Epithelial cell of prostate (primary cell): Measurements from ENCODE around the gene C2CD4A.

- RRBS = no CpG with 5 or more reads among the region's 7 CpGs
Measured at GRCh38 chr15:60299765-60299964, 98.1 kb downstream of the ANXA2 start.

GRCh38 chr15:60345618-60346424 is 52.0 kb downstream of the ANXA2 start:
- RRBS = no CpG with 5 or more reads among the region's 6 CpGs

DNA sequence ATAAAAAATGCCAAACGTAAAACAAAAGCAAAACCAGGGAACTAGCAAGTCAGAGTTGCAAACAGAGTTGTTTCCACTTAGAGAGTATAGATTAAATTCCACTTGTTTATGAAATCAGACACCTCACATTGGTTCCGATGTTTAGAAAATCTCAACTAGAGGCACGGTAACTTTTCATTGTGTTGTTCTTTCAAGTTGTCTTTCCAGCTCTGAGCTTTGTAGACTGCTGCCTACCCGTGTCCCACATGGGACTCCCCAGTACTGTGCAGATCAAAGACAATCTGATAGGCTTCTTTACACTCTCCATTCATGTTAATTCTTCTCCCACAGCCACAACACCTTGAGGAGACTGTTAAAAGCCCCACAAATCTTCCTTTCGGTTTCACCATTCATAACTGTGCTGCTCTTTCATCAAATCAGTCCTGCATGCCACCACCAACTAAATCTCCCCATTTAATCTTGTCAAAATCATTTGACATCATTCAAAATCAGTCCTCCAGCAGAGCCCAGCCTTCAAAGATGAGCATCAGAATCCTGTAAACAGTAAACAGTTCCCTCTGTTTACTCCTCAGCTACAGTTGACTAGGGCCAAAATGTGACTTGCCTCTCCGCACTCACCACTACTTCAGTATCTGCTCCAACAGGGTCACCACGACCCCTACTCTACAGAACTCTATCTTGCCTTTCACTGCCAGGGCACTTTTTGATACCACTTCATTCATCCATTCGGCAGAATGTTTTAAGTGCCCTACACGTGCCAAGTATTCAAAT is 8.4 kb downstream of the ANXA2 start:
- RRBS = no CpG with 5 or more reads among the region's 9 CpGs

- RRBS = no CpG with 5 or more reads among the region's 9 CpGs
Measured at GRCh38 chr15:60477792-60478494, 999 bp downstream of the ICE2 start.

DNA sequence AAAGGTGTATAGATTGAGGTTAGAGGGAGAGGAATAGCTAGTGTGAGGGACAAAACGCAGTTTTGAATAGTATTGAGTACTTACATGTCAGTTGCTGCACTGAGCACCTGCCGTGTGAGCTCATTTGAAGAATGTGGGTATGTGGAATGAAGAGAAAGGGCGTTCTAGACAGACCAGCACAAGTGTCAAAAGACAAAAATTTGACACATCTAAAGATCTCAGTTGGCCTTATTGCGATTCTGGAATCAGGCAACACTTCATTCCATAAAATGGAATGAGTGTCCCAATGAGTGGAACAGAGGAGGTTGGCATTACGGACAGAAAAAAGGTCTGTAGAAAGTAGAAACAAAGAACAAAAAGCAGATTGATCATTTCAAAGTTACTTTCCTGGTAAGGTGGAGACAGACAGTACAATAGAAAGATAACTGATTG is 858 bp upstream of the ICE2 start:
- RRBS = no CpG with 5 or more reads among the region's 5 CpGs

DNA sequence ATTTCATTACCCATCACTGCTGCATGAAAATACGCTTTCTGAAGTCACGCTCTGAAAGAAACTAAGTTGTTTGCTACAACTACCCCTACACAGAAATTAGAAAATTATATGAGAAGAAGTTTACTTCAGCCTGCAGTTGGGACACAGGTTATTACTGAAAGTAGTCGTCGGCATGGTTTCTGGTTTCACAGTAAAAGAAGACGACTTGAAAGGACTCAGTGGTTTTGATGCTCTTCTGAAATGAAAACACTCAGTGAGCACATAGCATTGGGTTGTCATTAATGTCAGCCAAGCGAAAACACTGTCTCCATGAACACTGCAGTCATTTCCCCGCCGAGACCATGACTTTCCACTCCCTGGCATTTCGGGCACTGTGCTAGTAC is 69.1 kb upstream of the ICE2 start:
- RRBS = no CpG with 5 or more reads among the region's 9 CpGs

GRCh38 chr15:60605699-60606169 is 126.8 kb upstream of the ICE2 start:
- RRBS = no CpG with 5 or more reads among the region's 7 CpGs

- RRBS = no CpG with 5 or more reads among the region's 8 CpGs
Measured at GRCh38 chr15:60667244-60667732, 188.3 kb upstream of the ICE2 start.

- RRBS = no CpG with 5 or more reads among the region's 1 CpG
Measured at GRCh38 chr15:60822908-60823653, 344.1 kb upstream of the ICE2 start.

DNA sequence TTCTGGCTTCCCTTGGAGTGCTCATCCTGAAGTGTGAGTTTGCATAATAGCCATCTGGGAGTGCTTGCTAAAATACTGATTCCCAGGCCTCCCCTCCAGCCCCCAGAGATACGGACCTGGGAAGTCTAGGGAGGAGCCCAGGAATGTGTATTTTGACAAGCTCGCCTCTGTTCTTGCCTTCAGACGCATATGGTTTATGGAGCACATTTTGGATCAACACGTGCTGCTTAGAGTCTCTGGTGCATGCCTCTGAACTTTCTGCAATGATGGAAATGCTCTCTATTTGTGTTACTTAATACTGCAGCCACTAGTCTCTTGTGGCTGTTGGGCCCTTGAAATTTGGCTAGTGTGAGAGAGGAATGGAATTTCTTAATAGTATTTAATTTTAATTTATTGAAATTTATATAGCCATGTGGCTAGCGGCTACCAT is 299.4 kb downstream of the RORA start:
- RRBS = no CpG with 5 or more reads among the region's 5 CpGs

DNA sequence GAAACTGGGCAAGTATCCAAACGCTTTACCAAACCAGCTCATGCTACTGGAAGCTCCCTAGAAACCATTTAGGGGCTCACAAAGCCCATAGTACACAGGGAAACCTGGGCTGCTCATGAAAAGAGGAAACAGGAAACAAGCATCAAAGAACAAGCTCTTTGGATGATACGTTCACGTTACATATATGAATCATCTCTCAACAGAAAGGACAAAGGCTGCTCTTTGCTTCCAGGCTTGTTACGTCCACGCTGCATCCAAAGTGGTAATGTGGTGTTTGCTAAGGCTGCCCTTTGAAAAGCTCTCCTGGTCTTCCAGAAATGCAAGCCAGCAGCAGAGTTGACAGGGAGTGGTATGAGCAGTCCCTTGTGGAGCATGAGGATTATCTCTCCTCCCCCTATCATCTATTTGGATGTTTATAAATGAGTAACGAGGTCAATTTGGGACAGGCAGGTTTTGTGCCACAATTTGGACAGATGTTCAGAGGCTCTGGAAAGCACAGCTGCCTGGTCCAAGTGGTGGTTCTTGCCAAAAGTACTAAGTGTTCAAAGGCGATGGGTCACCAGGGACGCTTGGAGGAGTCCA is 98.0 kb upstream of the RORA start:
- RRBS = no CpG with 5 or more reads among the region's 8 CpGs

DNA sequence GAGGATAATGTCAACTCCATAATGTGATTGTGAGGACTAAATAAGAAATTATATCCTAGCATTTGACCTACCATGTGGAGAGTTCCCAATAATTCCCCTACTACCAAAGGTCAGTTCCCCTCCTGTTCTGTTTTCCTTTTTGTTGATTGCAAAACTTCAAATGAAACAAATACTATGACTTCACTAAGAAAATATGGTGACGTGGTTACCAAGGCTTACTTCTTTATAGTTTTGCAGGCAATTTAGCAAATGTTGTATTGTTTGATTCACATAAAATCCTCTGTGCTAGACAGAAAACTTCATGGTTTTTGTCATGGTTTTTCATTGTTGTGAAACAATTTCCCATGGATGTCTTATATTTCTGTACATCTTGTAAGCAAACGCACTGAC is 153.9 kb upstream of the RORA start:
- RRBS = no CpG with 5 or more reads among the region's 2 CpGs

DNA sequence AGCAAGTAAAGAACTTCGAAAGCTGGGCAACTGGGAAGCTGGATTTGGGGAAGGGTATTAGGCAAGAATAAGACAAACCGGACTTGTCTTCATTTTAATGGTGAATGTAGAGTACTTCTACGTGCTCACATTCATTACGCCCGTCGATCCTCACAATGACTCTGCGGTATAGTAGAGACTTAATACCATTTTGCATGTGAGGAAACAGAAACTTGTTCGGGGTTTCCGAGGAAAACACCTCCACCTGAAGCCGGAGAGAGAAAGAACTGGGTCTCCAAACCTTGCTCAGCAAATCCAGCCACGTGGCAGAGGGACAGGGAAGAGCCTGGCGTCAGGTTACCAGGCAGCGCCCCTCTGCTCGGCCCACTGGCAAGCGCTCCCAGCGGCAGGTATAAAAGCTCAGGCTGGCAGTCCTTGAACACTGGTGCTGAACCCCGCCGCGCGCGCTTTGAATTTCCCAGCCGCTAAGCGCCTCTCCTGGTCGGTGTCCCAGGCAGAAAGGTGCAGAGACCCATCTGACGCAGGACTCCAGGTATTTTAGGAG is at the start of gene C2CD4A:
Gene C2CD4A, plus strand, starts transcription at position 421 of the 544 bp plus-strand sequence.
- RRBS = 30% methylated on average over 2 of the region's 25 CpGs

DNA sequence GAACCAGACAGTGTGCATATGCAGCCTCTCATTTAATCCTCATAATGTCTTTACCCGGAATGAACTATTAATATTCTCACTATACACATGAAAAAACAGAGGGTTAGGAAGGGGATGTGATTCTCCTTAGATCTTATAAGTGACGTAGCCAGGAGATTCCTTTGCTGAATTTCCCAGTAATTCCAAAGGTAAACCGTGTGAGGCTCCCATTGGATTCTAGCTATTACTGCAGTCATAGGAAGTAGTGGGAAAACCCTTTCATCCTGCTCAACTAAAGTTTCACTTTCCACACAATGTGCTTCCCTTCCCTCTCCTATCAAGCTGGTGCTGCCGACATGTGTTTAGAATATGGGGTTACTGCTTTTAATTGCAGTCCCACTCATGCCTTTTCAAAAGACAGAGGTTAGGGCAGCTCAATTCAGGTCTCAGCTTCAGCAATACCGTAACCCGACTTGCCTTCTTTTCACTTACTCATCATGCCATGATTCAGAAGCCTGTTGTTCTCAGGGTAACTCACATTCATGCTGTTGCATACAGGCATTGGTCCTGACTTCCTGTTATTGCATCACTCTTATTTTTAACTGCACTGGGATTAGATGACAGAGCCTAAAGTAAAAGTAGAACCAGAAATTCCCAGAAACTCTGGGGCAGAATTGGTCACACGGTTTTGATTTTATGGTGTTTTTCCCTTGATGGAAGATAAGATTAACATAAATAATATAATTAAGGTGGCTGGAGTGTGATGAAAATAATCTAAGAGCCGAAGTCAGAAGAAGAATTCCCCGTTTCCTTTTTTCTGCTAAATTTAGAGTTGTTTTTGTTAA is 45.8 kb downstream of the C2CD4B start:
- RRBS = no CpG with 5 or more reads among the region's 9 CpGs

DNA sequence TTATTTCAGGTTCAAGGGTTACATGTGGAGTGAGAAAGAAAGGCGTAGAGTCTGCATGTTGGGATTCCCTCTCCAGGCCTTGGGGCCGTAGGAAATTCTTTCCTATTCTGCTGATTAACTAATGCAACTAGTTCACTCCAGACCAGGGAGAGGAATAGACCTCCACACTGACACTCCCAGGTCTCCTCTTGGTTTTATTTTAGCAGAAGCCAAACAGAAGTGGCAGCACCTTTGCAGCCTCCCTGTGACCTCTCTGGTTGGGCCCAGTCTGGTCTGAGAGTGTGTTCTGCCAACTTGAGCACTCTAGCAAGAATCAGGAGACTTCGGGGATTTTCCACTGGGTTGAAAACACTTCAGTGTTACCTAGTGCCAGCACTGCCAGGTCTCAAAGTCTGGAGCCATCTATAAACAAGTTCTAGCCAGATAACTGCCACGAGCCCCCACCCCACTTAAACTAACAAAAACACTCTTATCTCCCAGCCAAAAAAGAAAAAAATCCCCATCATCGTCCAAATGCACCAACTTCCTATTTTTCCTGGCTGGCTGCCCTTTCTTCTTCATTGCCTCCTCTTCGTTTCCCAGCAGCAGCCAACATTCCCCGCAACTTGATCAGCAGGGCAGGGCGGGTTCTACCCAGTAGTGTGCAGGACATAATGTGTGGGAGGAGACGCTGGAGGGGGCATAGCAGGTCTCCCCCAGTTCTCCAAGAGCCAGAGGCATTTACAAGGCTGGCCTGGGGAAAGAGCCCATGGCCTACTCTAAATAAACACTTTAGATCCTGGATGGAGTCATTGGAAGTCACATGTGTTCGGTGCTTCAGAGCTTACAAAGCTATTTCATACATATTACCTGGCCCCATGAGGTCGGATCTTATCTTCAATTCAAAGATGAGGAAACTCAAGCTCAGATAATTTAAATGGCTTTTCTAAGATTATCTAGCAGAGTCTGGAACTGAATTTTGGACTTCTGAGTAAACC is 29.5 kb downstream of the C2CD4B start:
- RRBS = no CpG with 5 or more reads among the region's 11 CpGs

DNA sequence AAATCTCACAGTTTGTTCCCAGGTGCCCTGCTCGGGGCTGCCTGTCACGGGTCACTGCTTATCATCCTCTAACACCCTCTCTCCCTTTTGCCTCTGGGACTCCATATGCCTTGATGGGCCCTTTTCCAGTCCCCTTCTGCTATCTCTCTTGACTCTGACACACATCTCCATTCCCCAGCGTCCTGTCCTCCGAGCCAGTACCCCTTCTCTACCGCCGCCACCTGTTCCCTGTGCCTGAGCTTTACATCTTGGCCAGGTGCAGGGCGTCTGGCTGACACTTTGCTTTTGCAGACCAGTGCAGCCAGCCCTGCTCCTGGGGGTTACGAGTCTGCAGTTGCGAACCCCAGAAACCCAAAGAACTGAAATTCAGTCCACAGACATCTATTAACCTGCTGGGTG is 65.3 kb downstream of the TLN2 start:
- RRBS = no CpG with 5 or more reads among the region's 9 CpGs

DNA sequence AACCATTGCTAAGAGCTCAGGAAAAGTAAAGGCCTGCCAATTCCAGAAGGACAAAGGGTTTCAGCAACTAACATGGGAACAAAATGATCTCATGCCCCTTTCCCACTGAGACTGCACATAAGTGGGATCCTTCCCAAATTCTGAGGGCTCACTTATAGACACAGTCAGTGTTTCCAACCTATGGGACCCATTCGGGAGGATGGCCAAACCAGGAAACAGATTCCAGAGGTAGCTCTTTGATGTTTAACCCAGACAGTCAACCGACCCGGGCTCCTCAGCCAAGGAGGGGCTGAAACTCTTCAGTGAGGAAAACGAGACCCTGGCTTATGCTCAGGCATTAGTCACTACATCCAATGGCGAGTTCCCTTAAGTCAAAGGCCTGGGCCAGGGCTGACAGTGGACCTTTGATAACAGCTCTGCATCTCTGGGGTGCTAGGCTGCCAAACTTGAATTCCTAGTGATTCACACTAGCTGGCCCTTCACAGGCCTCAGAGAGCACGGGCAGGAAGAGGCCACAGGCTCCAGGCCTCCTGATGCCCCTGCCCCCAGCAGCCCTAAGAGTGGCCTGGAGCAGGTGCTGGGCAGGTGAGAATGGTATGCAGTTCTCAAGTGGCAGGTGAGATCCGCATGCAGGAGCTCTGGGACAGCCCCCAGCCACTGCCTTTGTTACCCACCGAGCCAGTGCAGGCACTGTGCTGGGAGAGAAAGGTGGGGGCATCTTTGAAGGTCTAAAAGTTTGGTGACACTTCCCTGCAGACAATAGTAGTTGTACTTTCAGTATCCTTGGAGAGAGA is 79.9 kb downstream of the TLN2 start:
- RRBS = no CpG with 5 or more reads among the region's 8 CpGs

DNA sequence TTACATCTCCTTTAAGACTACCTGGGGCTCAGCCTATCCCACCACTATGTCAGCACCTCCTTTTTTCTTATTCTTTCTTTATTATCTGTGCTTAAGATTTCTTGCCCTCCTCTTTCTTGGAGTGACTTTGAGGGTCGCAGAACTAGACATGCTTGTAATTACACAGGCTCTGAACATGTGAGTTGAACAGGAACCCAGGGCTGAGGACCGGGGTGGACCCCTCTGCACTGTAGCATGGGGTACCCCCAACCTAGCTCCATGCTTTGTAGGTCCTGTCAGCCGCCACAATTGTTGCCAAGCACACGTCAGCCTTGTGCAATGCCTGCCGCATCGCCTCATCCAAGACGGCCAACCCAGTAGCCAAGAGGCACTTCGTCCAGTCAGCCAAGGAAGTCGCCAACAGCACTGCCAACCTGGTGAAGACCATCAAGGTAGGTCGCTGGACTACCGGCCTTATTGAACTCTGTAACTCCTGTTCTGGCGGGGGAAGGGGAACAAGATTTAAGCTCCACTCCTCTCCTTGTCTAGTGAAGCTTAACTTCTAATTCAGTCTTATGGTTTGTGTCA is 287.2 kb upstream of the TPM1 start:
- RRBS = no CpG with 5 or more reads among the region's 12 CpGs

- RRBS = no CpG with 5 or more reads among the region's 10 CpGs
Measured at GRCh38 chr15:62835282-62835724, 207.2 kb upstream of the TPM1 start.